Foreskin keratinocyte (primary cell): ENCODE measurements around a stretch of chr14.

GRCh38 chr14:102464723-102465553, 44.6 kb downstream of the ANKRD9 start:
- RAMPAGE, total RNA: no peak

- RAMPAGE, total RNA: no peak
Measured at GRCh38 chr14:102603632-102604155, 11.2 kb downstream of the RCOR1 start.

DNA sequence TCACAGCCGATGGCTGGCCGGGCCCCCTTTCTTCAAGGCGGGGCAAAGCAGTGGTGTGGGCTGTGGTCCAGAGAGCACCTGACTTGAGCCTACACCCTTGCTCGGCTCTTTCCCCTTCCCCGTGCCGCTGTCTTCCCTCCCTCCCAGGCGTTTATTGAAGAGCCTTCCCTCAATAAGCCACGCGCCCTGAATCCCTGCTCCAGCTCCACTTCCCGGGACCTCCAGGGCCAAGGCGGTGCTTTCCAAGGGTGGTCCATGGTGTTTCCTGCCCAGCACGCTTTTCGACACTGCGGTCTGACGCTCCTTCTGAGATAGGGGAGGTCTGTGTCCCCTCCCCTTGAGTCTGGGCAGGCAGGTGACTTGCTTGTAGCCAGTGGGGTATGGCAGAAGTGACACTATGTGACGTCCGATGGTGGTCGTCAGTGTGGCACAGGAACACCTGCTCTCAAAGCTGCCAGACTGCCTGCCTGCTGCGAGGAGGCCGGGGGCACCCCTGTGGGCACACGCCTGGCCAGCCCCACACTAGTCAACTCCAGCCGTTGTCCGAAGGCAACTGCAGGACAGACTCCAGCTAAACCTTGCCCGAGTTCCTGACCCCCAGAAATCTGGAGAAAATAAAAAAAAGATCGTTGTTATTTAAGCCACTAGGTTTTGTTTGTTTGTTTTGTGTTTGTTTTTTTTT, 16.1 kb upstream of the TRAF3 start:
- RAMPAGE, total RNA: no peak

DNA sequence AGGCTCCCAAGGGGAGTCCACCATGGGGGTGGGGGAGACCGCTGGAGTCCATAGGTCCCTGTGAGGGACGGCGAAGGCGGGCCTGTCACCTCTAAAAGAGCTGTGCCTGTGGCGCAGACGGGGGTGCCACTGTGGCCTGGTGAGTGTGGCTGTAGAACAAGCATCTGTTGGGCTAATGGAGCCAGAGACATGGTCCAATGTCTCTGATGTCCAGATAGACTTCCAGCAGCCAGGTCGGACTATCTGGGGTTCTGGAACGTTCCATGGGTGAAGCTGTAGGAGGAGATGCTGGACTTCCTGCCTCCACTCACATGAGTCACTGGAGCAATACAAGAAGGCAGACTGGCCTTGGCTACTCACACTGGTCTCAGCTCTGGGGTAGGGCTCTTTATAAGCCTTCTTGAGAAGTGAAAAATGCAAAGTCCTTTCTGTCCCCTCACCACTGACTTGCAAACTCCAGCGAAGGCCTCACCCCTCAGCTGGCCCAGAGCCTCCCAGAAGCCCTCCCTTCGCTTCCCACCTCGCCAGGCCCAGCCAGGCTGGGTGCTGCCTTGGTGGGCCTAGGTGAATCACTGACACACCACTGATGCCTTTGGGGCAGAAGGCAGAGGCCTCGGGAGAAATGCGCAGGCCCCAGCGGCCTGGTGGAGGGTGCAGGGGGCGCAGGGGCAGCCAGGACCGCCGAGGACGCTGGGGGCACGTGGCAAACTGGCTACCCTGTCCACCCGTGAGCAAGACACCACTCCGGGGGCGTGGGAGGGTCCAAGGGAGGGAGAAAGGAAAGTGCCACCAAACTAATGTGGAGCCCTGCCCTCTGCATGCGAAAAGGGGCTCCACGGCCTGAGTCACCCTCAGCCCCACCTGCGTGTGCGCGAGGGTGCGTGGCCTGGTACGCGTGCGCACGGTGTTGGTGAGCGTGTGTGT, 1.0 kb upstream of the TRAF3 start:
- RAMPAGE, total RNA: no peak

DNA sequence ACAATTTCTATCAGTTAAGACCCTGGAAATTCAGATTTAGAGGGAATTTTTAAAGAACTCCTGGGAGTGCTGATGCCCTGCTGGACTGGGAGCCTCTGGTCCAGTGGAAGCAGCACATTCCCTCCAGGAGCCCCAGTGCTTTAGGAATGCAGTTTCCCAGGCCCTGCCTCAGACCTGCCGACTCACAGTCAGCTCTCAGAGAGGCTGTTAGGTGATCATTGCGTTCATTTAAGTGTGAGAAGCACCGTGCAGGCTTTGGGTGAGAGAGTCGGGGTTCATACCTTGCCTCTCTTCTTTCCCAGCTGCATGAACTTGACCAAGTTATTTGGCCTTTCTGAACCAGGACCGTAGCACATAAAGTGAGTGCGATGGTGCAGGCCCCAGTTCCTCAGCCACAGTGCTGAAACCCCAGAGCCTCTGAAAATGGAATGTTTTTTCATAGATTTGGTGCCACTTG, 22.9 kb downstream of the TRAF3 start:
- RAMPAGE, total RNA: no peak

GRCh38 chr14:102848898-102849573, 71.8 kb downstream of the TRAF3 start:
- RAMPAGE, total RNA: no peak

DNA sequence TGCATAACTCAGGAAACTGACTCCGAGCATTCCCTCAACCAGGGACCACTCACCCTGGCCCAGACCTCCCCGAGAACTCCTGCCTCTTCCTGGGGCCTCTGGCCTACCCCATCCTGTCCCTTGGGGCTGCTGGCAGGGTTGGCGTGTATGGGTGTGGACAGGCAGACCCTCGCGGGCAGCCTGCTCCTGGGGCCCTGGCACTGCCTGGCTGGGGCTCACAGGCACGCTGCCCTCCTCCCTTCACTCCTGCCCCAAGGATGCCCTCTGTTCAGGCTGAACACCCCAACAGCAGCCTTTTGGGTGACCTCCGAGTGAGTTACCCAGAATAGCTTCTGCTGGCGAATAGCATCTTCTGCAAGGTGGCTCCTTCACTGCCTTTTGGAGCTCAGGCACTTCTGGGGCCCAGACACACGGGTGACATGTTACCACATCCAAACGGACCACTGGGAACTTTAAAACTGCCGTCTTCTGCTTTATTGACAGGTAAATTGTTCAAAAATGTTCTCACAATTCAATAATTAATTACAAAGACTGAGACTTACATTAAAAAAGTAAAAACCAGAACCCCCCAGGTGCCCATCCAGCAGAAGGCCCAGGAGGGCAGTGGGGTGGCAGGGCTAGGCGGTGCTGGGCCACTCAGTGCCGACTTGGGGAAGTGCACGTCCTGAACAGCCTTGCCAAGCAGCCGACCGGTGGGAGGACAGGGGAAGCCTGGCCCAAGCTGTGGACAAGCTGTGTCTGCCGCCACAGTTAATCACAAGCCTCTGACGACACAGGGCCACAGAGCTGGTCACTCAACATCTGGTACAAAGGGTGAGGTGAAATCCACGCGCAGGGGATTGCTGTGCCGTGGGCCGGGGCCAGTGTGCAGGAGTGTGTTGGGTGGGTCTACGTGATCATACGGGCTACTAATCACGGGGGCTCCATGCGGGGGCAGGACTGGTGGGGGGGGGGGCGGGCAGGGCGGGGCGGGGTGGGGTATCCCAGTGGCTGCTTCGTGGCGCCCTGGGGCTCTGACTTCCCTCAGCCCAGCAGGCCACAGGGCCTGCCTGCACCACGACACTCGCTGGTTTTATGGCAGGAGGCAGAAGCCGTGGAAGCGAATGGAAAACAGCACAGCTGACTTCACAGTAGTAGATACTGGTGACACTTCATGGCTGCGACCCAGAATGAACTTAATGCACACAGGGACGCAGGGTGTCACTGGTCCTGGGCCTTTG, 9.9 kb downstream of the AMN start:
- RAMPAGE, total RNA: no peak

- RAMPAGE, total RNA: no peak
Measured at GRCh38 chr14:103045302-103045905, 11.9 kb downstream of the CDC42BPB start.

- RAMPAGE, total RNA: no peak
Measured at GRCh38 chr14:103125777-103126626, 2.7 kb downstream of the TNFAIP2 start.

GRCh38 chr14:103209979-103210456, 86.8 kb downstream of the TNFAIP2 start:
- RAMPAGE, total RNA: no peak

- RAMPAGE, total RNA: no peak
Measured at GRCh38 chr14:103220568-103221200, 97.4 kb downstream of the TNFAIP2 start.

DNA sequence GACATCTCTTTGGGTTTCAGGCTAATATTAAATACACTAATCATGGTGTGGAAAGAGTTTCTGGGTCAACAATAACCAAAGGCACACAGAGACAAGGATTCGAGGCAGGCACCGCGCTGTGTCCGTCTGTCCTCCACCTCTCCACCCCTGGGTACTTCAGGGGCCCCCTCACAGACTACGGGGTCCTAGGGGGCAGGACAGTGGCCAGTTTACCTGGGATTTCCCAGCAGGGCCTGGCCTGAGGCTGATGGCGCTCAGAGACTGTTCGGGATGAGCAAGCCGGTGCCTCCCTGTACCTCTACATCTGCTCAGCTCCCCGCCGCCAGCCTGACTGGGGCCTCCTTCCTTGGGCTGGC, 18.1 kb upstream of the EIF5 start:
- RAMPAGE, total RNA: no peak

- RAMPAGE, total RNA: no peak
Measured at GRCh38 chr14:103343923-103344911, 10.2 kb downstream of the EIF5 start.

DNA sequence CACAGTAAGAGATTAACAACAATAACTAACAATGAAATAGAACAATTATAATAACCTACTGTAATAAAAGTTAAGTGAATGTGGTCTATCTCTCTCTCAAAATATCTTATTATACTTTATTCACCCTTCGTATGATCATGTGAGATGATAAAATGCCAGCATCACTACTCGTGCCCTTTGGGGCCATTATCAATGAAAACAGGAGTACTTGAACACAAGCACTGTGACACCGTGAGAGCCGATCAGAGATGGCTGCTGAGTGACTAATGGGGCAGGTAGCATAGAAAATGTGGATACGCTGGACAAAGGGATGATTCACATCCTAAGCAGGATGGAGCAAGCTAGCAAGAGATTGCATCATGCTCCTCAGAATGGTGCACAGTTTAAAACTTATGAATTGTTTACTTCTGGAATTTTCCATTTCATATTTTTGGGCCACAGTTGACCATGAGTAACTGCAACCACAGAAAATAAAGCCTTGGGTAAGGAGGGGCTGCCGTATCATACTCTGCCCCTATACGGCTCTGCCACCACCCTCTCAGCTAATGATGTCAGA, 23.5 kb upstream of the MARK3 start:
- RAMPAGE, total RNA: no peak

GRCh38 chr14:103416596-103417203, 31.5 kb downstream of the MARK3 start:
- RAMPAGE, total RNA: no peak

DNA sequence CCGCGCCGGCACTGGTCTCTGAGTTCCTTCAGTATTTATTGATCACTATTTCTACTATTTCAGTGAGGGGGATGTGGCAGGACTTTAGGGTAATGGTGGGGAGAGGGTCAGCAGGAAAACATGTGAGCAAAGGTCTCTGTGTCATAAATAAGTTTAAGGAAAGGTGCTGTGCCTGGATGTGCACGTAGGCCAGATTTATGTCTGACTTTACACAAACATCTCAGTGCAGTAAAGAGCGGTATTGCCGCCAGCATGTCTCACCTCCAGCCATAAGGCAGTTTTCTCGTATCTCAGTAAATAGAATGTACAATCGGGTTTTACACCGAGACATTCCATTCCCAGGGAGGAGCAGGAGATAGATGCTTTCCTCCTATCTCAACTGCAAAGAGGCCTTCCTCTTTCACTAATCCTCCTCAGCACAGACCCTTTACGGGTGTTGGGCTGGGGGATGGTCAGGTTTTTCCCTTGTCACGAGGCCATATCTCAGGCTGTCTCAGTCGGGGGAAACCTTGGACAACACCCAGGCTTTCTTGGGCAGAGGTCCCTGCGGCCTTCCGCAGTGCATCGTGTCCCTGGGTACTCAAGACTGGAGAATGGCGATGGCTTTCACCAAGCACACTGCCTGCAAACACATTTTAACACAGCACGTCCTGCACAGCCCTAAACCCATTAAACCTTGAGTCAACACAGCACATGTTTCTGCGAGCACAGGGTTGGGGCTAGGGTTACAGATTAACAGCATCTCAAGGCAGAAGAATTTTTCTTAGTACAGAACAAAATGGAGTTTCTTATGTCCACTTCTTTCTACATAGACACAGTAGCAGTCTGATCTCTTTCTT, 2.6 kb upstream of the CKB start:
- RAMPAGE, total RNA: no peak

GRCh38 chr14:103561781-103562511, 511 bp downstream of the BAG5 start:
- RAMPAGE, total RNA: no peak

DNA sequence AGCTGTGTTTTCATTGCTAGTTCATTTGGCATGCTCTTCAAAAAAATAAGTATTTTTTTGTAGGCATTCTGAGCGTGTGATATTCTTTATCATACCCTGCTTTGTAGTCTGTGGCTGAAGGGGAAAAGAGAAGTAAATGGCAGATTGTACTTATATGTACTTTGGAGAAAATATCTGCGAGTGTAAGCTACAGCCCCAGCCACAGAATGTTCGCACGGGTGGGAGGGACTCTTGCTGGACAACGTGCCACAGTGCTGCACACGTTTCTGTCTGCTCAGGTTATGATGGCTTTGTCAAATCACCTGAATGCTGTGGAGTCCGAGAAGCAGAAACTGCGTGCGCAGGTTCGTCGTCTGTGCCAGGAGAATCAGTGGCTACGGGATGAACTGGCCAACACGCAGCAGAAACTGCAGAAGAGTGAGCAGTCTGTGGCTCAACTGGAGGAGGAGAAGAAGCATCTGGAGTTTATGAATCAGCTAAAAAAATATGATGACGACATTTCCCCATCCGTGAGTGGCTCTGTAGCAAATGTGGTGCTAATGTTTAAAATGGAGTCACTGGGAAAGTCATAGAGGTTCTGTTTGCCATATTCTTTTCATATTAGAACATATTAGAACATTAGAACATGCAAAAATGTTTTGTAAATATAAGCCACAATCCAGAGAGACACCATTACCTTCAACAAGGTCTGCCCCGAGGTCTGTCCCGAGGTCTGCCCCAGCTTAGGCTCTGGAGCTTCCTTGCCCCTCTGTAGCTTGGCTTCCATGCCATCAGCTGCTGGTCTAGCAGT, 28.5 kb downstream of the KLC1 start:
- RAMPAGE, total RNA: no peak

DNA sequence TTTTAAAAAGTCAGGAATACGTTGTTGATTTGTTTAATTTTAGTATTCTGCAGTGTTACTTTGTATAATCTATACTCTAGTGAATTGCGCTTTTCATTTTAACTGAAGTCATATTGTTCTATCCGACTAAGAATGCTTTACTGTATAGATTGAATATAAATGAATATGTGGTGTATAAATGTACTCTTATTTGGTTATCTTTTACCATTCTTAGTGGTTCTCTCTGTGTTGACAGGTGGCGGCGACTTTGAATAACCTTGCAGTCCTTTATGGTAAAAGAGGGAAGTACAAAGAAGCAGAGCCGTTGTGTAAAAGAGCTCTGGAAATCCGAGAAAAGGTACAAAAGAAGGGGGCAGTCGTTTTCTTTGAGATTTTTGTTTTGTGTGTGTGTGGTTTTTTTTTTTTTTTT, 40.9 kb downstream of the KLC1 start:
- RAMPAGE, total RNA: no peak

- RAMPAGE, total RNA: no peak
Measured at GRCh38 chr14:103689400-103689985, 25.8 kb downstream of the XRCC3 start.